RPMI7951 (cell line): ENCODE measurements around the gene WDR76.

- RAMPAGE, long total RNA: no peak
Measured at GRCh38 chr15:42448034-42448697, 42.8 kb downstream of the ZNF106 start.

DNA sequence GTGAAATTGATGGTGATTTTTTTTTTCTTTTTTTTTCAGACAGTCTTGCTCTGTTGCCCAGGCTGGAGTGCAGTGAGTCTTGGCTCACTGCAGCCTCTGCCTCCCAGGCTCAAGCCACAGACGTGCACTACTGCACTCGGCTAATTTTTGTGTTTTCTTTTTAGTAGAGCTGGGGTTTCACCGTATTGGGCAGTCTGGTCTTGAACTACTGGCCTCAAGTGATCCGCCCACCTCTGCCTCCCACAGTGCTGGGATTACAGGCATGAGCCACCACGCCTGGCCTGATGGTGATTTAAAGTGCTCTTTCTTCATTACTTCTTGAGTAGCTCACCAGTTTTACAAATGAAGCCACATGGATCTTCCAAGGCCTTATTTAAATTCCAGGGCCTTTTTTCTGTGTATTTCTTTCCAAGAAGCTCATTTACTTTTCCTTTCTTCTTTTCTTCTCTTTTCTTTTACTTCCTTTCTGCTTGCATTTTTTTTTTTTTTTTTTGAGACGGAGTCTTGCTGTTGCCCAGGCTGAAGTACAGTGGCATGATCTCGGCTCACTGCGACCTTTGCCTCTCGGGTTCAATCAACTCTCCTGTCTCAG, 9.7 kb downstream of the SNAP23 start:
- RAMPAGE, long total RNA: no peak

GRCh38 chr15:42608709-42609252, 33.4 kb downstream of the STARD9 start:
- RAMPAGE, long total RNA: no peak

DNA sequence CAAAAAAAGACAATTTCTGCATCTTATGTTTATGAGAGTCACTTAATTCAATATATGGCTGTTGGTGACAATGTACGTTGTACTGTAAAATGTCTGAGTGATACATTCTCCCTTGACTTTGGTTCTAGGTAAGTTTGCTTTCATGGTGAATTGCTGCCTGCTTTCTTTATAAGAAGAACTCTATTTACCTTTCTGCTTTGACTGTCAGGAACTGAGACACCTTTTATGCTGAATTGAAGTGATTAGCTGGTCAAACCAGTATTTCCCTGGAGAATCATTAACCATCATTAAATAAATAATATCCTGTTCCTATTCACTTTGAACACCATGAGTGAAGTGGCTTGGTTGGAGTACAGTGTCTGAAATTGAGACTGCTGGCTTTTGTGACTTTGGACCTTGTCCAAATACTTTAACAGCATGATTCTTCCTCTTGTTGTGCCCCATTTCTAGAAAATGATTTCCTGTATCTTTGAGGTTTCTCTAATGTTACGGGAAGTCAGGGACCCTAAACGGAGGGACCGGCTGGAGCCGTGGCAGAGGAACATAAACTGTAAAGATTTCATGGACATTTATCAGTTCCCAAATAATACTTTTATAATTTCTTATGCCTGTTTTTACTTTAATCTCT, 5.6 kb upstream of the TMEM62 start:
- RAMPAGE, long total RNA: no peak

GRCh38 chr15:43292627-43293181, 9.4 kb downstream of the TGM7 start:
- RAMPAGE, long total RNA: no peak

- RAMPAGE, long total RNA: no peak
Measured at GRCh38 chr15:43534453-43535591, 17.4 kb downstream of the MAP1A start.

DNA sequence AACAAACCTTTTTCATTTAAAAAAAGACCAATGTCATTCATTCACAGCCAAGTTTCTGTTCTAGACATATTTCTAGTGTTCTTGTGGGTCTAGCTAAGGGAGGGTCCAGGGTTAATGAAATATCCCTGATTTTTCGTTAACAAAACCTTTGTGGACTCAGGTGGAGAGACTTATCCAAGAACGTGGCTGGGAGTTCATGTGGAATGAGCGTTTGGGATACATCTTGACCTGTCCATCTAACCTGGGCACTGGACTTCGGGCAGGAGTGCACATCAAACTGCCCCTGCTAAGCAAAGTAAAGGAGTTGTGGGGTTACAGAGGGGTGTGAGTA, 4.2 kb downstream of the CKMT1B start:
- RAMPAGE, long total RNA: no peak

DNA sequence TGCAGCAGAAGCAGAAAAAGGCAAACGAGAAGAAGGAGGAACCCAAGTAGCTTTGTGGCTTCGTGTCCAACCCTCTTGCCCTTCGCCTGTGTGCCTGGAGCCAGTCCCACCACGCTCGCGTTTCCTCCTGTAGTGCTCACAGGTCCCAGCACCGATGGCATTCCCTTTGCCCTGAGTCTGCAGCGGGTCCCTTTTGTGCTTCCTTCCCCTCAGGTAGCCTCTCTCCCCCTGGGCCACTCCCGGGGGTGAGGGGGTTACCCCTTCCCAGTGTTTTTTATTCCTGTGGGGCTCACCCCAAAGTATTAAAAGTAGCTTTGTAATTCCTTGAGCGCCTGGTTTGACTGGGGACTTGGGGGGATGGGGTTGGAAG, 1.6 kb downstream of the SERF2 start:
- RAMPAGE, long total RNA: no peak

GRCh38 chr15:43800058-43800183, 99 bp downstream of the SERINC4 start:
- RAMPAGE, long total RNA: no peak

- RAMPAGE, long total RNA: start-site peak on the plus strand at chr15:43826997-43827007, 141 and 71 reads in 2 replicates
Measured at GRCh38 chr15:43826782-43827277, at the start of gene WDR76. TSS of gene WDR76 (plus strand) at chr15:43827002.

- RAMPAGE, long total RNA: no peak
Measured at GRCh38 chr15:43875942-43876631, 49.3 kb downstream of the WDR76 start.

DNA sequence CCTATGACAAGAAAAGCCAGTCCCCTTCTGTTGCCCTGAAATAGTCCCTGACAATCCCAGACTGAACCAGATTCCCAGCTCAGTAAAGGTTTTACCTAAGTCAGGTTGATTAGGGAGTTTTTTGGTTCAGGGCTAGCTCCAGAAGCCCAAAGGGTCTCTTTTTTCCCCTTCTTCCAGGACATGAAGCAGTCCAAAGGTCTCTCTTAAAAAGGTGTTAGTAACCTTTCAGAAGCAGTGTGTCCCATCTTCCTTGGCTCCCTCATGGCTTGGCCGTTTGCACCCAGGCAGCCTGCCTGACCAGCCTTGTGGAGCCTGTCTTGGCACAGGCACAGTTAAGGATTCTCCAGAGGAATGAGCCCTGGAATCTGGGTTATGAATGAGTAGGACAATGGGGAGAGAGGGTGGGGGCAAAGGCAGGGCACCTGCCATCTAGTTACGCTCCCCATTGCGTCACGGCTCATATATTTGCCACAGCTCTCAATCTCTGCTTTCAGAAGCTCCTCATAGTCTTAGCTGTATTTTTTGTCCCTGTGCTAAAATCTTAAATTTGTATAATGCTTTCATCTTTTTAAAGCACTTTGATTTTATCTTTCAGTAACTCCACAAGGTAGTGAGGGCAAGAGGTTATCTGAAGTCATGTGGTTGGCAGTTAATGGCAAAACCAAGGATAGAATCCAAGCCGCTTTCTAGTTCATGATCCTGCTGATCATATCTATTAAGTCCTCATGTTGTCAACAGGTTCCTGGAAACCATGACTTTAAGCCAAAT, 50.6 kb downstream of the WDR76 start:
- RAMPAGE, long total RNA: no peak

DNA sequence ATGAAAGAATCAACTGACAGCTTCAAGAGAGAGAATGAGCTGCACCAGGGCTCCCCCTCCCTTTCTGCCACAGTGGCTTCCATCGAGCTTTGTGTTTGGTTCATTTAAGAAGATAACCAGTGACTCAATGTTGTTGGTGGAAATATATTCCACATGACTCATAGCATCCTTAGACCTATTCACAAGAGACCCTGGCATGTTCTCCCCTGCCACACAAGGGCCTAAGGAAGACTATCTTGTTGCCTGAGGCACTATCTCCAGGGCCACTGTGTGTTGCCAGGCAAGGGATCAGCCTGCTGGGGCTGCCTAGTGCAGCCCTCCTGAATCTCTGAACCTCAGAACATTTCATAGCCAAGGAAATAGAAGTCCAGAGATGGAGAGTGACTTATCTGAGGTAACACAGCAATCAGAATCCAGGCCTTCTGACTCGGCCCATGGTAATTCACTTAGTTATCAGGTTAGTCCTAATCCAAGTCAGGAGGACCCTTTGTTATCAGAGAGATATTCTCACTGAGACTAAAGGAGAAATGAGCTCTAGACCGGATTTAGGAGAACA, 86.7 kb downstream of the WDR76 start:
- RAMPAGE, long total RNA: no peak

DNA sequence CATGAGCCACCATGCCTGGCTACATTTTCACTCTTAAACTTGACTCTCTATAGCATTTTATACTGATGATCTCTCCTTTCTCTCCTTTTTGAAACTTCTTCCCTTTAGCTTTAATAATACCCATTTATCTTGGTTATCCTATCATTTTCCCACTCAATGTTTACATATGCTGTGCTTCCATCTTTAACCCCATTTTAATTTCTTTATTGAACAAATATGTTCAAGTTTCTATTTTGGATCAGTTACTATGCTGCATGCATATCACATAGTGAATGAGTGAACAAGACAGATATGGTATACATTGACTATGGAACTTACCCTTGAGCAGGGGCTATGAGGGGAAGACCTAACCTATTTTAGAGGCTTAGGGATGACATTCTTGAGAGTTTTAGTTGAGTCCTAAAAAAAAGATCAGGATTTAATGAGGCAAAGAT, 12.7 kb downstream of the GOLM2 start:
- RAMPAGE, long total RNA: no peak

GRCh38 chr15:44536282-44536959, 526 bp upstream of the EIF3J start:
- RAMPAGE, long total RNA: no peak

GRCh38 chr15:44537520-44538257, 742 bp downstream of the EIF3J start:
- RAMPAGE, long total RNA: no peak

GRCh38 chr15:44569977-44570849, 33.3 kb downstream of the EIF3J start:
- RAMPAGE, long total RNA: no peak

- RAMPAGE, long total RNA: no peak
Measured at GRCh38 chr15:44651375-44651959, 12.0 kb downstream of the SPG11 start.

GRCh38 chr15:44715344-44715826, 4.1 kb downstream of the B2M start:
- RAMPAGE, long total RNA: no peak

- RAMPAGE, long total RNA: no peak
Measured at GRCh38 chr15:44727367-44727872, 8.9 kb upstream of the TRIM69 start.